Mesenteric fat pad (tissue), 1 donor: Measurements from ENCODE around the gene STEAP4.

DNA sequence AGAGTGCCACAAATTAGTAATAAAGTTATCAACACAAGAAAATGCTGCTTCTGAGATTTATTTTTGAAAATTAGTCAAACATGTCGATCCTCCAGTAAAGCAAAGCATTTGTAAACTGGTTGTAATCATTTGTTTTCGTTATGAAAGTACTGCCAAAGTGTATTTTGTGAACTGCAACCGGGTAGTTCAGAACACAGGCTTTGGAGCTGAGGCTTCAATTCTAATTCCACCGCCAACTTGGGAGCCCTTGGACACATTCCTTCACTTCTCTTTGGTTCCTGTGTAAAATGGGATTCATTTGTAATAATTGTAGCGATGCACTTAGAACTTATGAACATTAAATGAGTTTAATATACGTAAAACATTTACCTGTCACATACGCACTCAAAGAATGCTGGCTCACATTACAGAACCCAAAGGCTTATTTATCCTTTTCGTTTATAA, 850 bp upstream of the DMTF1 start:
- PRO-cap, result no peak

GRCh38 chr7:87188788-87189538, 30.6 kb downstream of the TMEM243 start:
- PRO-cap, result no peak

DNA sequence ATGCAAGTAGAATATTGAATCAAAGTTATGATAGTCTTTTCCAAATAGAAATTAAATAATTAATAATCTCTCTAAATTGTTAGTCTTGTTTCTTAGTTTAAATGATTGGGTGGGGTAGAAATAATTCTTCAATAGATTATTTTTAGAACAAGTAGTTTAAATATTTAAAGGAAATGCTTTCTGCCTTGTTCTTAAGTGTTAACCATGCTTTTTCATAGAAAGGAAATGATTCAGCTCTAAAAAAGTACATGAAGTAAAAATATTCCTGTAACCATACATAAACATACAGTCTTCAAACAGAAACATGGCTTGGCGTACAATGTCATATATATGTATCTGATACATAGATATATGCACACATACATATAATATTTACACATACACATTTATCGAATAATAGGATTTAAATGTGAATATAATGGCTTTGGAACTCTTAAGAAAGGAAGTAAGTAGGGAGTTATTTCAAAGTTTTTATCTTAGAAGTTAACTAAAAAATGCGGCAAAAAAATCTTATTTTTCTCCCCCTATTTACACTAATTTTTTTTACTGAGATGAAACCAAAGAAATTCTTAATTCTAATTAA, 84.4 kb downstream of the RUNDC3B start:
- PRO-cap, result no peak

DNA sequence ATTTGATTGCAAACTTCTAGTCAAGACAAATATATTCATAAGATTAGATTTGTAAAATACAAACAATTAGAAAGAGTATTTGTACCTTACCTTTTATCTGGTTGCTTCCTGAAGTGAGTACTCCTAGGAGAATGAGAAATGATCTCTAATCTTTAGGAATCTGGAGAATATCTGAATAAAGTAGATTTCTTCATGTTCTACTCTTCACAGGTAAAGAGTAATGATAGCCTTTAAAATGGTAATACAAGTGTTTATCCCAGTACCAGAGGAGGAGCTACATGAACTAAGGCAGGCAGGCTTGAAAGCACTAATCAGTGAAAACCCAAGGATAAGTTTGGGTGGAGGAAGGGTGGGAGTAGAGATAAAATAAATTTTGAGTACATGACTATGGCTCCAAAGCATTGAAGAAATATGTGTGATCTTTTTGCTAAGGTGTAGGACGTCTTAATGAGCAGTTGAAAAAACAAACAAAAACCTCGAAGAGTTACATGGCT, 84.9 kb downstream of the RUNDC3B start:
- PRO-cap, result no peak

- PRO-cap, result no peak
Measured at GRCh38 chr7:88306277-88307263, at the start of gene STEAP4. TSS of gene STEAP4 (minus strand) at chr7:88306894.

DNA sequence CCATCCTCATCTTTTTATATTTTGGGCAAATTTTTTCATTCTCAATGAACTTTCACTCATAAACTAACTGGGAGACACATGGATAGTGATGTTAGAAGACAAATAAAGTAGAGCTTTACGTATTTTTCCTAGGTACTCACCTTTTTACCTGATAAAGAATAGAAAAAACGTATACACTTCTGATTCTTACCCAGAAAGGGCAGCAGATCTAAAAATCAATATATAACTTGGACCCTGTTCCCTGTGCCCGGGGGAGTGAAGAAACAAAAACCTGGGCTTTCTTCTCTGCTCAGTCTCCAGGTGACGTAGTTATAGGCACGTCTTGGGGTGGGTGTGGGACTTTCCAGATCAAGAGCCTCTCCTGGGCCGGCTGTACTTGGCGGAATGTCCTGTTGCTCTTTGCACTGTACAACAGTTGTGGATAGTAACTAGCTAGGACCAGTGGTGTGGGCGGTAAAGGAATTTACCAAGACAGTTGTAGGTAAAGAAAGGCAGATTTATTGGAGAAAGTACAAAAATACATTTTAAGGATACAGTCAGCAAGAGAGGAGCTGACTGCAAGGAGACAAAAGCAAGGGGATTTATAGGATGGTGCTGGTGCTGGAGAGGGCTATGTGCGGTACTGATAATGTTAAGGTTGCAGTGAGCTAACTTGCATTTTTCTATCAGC, 40.4 kb upstream of the STEAP4 start:
- PRO-cap, result no peak

- PRO-cap, result no peak
Measured at GRCh38 chr7:90212924-90213315, 1.4 kb downstream of the STEAP2 start.

- PRO-cap, result no peak
Measured at GRCh38 chr7:90574115-90575032, 21.7 kb upstream of the CDK14 start.

- PRO-cap, result no peak
Measured at GRCh38 chr7:91085131-91085737, 179.0 kb upstream of the FZD1 start.

- PRO-cap, result no peak
Measured at GRCh38 chr7:91265894-91266858, 1.9 kb downstream of the FZD1 start.

- PRO-cap, result no peak
Measured at GRCh38 chr7:91300005-91300716, 35.9 kb downstream of the FZD1 start.

GRCh38 chr7:91952853-91953396, 12.3 kb downstream of the AKAP9 start:
- PRO-cap, result no peak

DNA sequence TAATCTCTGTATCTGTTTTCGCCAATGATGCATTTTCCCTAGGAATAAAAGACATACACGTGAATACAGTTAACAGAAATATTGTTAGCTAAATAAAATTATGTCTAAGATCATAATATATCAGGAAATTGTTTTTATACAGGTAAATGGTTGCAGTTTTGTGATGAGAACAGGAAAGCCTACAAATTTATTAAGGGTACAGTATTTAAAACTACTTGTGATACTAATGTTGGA, 51.3 kb downstream of the AKAP9 start:
- PRO-cap, result no peak

- PRO-cap, result no peak
Measured at GRCh38 chr7:91994508-91994812, 53.8 kb downstream of the AKAP9 start.

GRCh38 chr7:92027230-92027706, 86.6 kb downstream of the AKAP9 start:
- PRO-cap, result no peak

- PRO-cap, result no peak
Measured at GRCh38 chr7:92061037-92061458, 73.2 kb downstream of the CYP51A1 start.

- PRO-cap, result no peak
Measured at GRCh38 chr7:92188236-92188863, 9.4 kb upstream of the LRRD1 start.

DNA sequence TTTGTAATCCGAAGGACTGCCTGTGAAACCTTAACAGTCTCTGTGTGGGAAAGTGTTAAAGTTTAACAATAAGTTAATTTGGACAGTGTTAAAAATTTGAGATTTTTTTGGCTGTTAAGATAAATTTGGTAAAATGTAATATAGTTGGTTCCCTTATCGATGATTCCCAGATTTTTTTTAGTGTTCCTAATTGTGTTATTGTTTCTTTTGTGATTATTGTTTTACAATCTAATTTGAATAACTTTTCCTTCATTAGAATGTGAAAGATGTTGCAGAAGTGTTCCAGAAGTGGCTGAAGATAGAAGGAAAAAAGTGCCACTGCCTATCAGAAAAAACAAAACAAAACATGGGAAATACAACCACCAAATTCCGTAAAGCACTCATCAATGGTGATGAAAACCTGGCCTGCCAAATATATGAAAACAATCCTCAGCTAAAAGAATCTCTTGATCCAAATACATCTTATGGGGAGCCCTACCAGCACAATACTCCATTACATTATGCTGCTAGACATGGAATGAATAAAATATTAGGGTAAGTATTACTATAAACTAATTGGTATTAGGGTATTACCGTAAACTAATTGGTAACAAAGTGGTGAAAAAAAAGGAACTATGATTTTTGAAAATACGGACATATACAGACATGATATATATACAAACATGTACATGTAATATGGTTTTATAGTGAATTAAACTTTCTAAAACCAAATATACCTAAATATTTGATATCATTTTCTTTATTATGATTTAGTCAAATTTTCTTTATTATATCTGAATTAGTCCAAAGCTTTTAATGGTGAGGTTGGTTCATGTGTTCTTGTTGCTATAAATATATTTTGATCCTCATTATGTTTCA, 49.1 kb downstream of the ANKIB1 start:
- PRO-cap, result no peak

DNA sequence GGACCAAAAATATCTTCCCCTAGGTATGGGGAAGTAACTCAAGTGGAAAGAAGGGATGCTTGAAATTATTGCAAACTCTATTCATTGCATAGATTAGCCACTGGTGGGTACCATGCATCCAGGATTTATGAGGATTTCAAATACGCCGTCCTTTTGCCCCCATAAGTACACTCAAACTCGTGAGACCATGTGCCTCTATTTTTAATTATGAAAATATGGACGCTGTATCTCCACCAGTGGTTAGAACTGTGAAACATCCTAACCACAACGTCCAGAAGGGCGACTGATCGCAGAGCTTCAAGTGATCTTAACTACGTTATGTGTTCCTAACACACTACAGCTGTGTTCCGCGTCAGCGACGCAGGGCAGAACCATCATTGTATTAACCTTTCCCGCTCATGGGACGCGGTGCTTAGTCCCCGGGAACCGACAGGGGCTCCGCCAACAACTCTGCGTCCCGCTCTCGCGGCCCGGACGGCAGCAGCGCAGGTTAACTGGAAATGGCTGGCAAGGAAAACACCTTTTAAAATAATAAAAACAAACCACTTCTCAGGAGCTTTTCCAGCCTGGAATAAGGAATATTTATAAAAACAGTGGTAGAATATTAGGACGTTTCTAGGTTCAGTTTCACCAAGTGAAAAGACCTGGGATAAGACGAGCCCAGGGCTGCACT, 722 bp downstream of the PEX1 start:
- PRO-cap, result no peak

DNA sequence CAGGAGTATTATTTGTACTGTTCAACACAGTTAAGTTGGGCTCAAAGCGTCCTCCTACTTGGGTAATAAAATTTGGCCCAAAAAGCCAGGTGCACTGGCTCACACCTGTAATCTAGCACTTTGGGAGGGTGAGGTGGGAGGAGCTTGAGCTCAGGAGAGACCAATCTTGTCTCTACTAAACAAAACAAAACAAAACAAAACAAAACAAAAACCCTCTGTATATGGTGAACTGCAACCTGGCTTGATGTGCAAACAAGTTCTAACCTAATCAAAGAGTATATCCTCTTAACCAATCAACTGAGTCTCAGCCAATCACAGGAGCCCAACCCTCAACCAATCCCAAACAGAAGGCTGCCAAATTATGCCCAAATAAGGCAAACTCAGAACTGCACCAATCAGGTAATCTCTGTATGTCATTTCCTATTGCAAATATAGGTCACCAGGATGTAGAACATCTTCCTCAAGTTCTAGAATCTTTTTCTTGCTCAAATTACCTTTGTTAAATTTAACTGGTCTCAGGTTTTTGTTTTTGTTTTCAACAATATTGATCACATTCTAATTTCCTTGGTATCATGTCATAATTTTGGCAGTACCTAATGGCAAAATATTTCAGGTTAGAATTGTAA, 5.3 kb downstream of the FAM133B start:
- PRO-cap, result no peak